Occipital lobe (tissue), 2 donors: ENCODE results near the genes CD22 and GPR42.

- RAMPAGE, long total RNA: no peak
Observed at GRCh38 chr19:35328801-35329342, at the start of gene CD22. Gene CD22, plus strand, starts transcription at chr19:35329187.

DNA sequence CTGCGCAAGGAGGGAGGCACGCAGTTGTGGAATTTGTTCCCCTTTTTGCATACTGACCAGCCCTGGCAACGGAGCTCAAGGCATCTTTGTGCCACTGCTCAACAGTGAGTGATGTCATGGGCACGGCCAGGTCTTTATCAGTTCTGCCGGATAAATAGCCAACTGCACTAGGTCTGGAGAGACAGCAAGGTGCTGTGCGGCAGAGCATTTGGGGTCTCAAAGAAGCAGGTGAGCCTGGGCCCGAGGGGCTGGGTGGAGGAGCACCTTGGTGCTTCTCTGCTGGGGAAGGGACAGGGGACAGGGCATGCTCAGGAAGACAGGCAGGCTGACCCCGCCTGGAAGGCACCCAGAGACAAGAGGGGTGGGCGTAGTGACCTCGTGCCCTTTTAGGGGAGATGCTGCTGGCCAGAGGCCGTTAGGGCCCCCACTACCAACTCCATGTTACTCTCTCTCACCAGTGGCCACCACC is at the start of gene GPR42:
TSS of gene GPR42 (plus strand) at position 178 of the 469 bp plus-strand sequence.
- RAMPAGE, long total RNA: no peak

- RAMPAGE, long total RNA: no peak
Observed at GRCh38 chr19:35433457-35433872, 14.6 kb upstream of the FFAR2 start.

DNA sequence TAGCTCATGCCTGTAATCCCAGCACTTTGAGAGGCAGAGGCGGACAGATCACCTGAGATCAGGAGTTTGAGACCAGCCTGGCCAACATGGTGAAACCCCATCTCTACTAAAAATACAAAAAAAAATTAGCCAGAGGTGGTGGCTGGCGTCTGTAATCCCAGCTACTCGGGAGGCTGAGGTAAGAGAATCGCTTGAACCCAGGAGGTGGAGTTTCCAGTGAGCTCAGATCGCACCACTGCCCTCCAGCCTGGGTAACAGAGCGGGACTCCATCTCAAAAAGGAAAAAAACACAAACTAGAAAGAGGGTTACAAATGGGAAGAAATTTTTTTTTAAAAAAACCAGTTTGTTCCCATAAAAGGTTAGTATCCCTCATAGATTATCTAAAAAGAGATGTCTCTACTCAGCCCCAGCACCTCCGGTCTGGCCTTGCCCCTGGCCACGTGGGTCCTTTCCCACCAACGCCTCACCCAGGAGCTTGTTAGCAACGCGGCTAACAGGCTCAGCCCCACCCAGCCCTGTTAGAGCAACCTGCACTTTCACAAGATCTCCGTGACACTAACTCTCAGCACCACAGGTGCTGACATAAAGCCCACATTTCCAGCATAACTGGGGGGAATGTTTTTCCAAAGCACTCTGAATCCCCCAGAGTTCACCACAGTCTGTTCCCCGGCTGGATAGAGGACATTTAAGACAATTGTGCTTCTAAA is 4.3 kb downstream of the DMKN start:
- RAMPAGE, long total RNA: no peak

GRCh38 chr19:35509655-35510865 is 3.4 kb downstream of the DMKN start:
- RAMPAGE, long total RNA: no peak

GRCh38 chr19:35536760-35537203 is 3.5 kb downstream of the GAPDHS start:
- RAMPAGE, long total RNA: no peak

- RAMPAGE, long total RNA: no peak
Observed at GRCh38 chr19:35623008-35623631, 5.7 kb upstream of the RBM42 start.

DNA sequence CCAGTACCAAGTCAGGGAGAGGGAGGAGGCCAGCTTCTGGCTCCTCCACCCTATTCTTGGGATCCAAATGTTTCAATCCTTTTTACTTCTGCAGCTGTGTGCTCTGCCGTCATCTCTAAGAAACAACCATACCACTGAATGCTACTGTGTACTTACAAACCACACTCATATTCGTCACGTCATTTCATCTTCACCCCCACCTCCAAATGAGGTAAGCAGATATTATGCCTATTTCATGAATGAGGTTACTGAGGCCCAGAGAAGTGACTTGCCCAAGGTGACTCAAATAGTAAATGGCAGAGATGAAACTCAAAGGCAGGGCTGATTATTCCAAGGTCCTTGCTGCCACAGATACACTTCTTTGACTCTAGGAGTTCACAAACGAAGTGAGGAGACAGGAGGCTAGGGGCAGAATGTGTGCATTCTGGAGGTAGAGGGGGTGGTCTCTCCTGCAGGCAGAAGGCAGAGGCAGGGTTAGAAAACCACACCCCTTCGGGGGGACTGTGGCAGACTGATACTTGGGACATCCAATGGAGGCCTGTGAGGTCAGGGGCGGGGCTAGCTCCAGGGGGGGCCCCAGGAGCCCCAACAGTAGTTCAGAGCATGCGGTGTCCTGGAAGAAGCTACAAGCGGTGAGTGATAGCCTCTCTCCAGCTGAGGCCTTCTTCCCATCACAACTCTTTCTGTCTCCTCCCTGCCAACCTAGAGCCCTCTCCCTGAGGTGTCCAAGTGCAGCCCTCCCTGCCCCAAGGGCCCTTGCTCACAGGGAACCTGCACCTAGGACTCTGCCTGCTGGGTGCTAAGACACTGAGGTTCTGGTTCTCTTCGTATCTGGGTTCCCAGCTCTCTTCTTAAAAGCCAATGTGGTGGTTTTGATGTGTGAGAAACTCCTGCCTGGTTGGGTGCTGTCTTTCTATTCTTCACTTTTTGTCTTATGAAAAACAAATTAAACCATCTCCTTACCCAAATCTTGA is 4.7 kb upstream of the KMT2B start:
- RAMPAGE, long total RNA: no peak

GRCh38 chr19:35716409-35717376 is 1.1 kb upstream of the KMT2B start:
- RAMPAGE, long total RNA: no peak

GRCh38 chr19:35719251-35719810 is 1.5 kb downstream of the KMT2B start:
- RAMPAGE, long total RNA: no peak

DNA sequence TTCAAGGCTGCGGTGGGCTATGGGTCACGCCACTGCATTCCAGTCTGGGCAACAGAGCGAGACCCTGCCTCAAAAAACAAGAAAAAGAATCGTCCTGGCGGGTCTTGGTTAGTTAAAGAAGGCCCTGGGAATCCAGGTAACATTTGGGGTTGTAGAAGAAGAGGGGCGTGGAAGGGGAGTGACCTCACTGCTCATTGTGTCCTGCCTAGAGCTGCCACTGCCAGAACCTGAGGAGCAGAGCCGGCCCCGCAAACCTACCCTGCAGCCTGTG is 6.6 kb downstream of the KMT2B start:
- RAMPAGE, long total RNA: no peak

DNA sequence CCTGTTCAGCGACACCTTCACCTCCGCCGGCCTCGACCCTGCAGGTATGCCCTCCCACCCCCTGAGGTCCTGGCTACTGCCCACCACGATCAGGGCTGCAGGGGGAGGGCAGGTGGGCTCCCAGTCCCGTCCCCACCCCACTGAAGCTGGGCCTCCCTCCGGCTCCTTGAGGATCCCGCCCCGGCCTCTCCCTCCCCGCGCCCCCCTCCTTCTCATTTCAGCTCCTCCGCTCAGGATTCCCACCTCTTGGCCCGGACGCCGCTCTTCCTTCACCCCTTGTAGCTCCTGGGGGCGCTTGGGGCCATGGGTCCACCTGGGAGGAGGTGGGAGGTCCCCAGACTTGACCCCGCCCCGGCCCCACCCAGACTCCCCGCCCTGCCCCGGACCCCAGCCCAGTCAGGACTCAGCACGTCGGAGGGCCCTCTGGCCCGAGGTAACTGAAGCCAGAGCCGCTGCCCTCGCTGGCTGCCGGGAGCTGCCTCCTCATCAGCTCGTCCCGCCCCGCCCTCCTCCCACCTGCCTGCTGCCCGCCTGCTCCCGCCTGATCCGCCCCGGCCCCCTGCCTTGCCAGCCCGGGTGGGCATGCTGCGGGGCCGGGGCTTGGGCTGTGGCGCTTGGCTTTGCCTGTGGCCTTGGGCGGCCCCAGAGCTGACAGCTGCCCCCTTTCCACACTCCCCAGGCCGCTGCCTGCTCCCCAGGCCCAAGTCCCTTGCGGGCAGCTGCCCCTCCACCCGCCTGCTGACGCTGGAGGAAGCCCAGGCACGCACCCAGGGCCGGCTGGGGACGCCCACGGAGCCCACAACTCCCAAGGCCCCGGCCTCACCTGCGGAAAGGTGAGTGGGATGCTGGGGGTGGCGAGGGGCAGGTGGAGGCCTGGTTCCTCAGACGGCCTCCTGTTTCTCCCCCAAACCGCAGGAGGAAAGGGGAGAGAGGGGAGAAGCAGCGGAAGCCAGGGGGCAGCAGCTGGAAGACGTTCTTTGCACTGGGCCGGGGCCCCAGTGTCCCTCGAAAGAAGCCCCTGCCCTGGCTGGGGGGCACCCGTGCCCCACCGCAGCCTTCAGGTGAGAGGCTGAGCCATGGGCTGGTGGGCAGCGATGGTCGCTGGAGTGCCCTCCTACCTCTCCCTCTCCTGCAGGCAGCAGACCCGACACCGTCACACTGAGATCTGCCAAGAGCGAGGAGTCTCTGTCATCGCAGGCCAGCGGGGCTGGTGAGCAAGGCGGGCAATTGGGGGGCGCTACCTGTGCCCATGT is 9.3 kb downstream of the ARHGAP33 start:
- RAMPAGE, long total RNA: no peak

DNA sequence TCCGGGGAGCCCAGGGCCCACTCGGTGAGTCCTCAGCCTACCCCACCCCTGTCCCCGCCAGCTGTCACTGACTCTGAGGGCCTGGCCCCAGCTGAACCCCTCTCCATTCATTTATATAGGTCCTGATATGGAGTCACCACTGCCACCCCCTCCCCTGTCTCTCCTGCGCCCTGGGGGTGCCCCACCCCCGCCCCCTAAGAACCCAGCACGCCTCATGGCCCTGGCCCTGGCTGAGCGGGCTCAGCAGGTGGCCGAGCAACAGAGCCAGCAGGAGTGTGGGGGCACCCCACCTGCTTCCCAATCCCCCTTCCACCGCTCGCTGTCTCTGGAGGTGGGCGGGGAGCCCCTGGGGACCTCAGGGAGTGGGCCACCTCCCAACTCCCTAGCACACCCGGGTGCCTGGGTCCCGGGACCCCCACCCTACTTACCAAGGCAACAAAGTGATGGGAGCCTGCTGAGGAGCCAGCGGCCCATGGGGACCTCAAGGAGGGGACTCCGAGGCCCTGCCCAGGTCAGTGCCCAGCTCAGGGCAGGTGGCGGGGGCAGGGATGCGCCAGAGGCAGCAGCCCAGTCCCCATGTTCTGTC is 11.8 kb downstream of the ARHGAP33 start:
- RAMPAGE, long total RNA: no peak

DNA sequence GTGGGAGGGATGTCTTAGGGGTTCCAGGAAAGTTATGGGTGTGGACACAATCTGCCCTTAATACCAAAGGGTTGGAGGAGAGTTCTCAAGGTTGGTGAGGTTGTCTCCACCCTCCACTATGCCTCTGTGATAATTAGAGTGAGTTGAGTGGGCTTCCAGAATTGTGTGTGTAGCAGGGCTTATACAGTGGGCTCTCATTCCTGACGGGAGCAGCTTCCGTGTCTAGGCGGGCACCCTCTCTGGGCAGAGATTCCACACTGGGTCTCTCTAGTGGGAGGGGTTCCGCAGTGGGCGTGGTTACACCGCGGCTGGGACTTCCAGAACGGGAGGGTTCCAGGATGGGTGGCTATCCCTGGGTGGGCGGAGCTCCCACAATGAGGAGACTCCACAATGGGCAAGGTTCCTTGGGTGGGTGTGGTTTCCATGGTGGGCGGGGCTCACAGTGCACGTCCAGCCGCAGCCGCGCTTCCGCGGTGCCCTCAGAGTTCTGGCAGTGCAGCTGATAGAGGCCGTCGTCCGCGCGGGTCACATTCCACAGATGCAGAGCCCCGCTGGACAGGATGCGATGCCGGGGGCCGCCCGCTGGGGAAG is 8.5 kb downstream of the NPHS1 start:
- RAMPAGE, long total RNA: no peak

- RAMPAGE, long total RNA: no peak
Observed at GRCh38 chr19:35906972-35907515, 1.1 kb downstream of the TYROBP start.

- RAMPAGE, long total RNA: no peak
Observed at GRCh38 chr19:35958847-35959636, 22.9 kb downstream of the LRFN3 start.

GRCh38 chr19:35986799-35987482 is 8.0 kb upstream of the SDHAF1 start:
- RAMPAGE, long total RNA: no peak

DNA sequence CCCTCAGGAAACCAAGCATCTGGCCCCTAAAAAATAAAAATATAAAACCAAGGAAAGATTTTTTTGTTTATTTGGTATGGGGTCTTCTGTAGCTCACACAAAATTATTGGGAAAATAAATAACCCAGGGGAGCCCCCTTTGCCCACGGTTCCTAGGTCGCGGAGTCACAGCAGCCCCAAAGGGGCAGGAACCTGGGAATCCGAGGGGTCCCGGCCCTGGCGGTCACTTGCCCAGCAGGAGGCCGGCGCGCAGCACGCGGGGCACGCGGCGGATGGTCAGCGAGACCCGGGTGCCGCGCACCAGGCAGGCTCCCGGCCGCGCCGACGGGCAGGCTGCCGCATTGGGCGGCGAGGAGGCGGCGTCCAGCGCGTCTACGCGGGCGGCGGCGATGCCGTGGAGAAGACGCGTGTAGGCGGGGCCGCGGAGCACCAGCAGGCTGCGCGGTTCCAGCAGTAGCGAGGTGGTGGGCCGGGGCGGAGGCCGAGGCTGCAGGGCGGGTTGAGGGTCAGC is 510 bp upstream of the SYNE4 start:
- RAMPAGE, long total RNA: no peak

- RAMPAGE, long total RNA: no peak
Observed at GRCh38 chr19:36041826-36042196, 9.1 kb upstream of the CLIP3 start.

GRCh38 chr19:36129339-36129565 is 10.6 kb upstream of the CAPNS1 start:
- RAMPAGE, long total RNA: no peak